ENCODE results near the genes GNPTG, HAGH and GFER.

- PRO-cap: bidirectional peak, plus-strand start at chr16:1351951, minus-strand start at chr16:1351841
Observed at GRCh38 chr16:1351663-1352501, at the start of gene GNPTG. Gene GNPTG, plus strand, starts transcription at chr16:1351931.

- PRO-cap: no peak
Observed at GRCh38 chr16:1362165-1362924, 10.6 kb downstream of the GNPTG start.

DNA sequence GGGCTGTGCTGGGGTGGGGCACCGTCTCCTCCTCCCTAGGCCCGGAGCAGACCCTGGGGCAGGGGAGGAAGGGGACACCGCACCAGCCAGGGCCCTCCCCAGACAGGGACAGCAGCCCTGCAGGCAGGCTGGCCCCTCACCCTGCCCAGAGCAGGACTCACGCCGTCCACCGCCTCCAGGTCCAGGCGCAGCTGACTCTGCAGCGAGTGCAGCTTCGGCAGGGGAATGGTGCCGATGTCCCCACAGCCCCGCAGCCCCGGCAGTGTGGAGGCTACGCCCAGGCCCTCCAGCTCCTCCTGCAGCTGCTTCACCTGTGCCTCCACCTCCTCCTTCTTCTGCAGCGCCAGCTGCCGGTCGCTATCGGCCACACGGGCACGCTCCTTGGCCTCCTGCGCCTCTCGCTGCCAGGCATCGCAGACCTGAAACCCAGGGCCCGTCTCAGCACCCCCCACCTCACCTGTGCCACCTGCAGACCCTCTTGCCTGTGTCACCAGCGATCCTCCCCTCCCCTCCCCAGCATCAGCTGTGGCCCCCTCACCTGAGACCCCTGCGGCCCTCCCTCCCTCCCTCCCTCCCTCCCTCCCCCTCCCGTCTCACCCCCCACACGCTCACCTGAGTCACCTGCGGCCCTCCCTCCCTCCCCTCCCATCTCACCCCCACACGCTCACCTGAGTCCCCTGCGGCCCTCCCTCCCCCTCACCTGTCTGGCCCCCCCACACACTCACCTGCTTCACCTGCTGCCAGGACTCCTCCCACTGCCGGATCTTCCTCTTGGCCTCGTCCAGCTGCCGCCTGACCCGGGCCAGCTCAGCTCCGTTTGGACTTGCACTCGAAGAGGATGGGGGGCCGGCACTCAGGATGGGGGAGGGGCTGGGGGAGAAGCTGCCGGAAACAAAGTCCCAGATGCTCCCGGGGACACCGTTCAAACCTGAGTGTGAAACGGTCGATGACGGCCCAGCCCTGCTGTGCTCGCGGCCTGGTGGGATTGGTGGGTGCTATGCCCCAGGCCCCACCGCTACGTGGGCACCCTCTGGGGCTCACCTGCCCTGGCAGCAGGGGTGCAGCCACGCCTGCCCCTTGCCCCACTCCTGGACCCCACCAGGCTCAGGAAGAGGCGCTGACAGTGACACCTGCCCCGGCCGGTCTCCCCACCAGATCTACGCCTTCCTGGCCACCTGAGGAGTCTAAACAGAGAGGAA is 15.6 kb downstream of the GNPTG start:
- PRO-cap: bidirectional peak, plus-strand start at position 935 of the sequence, minus-strand start at position 815 of the sequence

- PRO-cap: no peak
Observed at GRCh38 chr16:1370226-1370539, 18.5 kb downstream of the GNPTG start.

GRCh38 chr16:1383372-1384251 is 30.9 kb downstream of the UNKL start:
- PRO-cap: no peak

GRCh38 chr16:1457051-1457795 is 12.9 kb upstream of the CCDC154 start:
- PRO-cap: no peak

- PRO-cap: bidirectional peak, plus-strand start at chr16:1469881, minus-strand start at chr16:1469790
Observed at GRCh38 chr16:1469525-1470399, 5.1 kb downstream of the CLCN7 start.

DNA sequence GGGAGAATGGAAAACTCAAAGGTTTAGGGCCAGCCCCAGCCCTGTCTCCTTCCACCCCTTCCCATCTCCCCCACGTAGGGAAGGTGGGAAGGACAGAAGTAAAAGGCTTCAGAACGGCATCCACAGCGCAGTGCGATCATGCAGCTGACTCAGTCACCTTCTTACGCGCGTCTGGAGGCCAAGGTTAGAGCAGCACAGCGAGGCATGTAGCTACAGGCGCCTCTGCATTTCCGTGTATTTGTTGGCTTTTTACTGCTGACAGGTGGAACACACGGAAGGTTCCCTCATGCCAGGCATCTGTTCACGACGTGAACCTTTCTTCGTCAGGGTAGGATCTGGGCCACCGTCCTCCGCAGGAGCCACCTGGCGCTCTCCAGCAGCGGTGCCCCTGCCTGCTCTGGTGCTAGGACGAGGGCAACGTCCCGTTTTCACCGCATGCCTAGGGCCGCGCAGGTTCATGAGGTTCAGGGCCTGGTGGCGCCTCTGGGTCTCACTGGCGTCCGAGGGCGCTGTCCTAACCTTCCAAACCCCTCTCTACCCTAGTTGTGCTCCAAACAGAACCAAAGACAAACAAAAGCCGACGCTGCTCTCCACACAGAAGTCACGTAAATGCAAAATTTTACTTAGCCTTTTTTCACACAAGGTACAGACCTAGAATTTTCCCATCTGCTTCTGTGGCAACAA is 15.3 kb downstream of the TMEM204 start:
- PRO-cap: no peak

DNA sequence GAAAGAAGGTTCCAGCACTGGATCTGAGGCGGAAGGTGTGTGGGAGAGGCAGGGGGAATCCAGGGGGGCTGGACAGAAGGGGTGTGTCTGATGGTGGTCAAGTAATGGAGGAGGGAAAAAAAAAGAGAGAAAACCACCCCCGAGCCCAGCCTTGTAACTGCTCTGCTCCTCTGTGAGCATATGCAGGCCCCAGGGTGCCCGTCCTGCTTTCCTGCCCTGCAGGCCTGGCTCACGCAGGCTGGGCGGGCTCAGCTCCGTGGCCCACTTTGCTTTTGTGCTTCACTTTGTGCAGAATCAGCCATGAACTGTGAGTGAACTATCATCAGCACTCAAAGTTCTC is 31.9 kb downstream of the TMEM204 start:
- PRO-cap: no peak

GRCh38 chr16:1757919-1758250 is 13.5 kb downstream of the NME3 start:
- PRO-cap: no peak

DNA sequence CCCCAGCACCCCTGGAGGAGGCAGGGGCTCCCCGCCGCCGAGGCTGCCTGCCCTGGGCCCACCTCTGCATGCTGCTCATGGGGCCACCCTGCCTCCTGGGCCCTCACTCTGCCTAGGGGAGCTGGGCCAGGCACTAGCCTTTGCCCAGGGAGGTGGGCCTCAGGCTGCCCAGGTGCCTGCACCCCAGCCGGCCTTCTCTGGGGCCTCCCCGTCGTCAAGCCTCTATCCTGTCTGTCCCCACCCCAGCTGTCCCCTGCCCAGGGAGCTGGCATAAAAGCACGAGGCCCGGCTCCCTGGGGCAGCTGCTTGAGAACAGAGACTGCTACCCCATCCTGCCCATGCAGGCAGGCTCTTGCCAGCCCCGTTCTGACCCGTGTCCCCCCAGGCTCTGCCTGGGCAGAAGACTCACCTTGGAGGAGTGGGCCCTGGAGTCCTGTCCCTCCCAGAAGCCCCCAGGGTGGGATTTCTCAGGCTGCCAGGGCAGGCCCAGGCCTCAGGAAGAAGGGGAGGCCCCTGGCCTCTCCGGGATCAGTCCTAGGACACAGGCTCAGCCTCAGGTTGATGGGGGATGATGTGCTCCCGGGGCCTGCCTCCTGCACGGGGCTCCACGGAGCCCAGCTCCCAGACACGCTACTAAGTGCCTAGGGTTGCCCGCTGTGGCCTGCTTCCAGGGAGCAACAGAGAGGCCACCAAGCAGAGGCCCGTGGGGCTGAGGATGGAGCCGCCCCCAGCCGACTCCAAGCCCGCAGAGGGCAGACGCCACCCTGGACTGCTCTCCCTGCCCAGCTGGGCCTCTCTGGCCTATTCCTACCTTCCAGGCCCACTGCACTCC is 2.0 kb downstream of the NME3 start:
- PRO-cap: no peak

GRCh38 chr16:1777327-1778055 is 4.6 kb upstream of the MRPS34 start:
- PRO-cap: bidirectional peak, plus-strand start at chr16:1777855, minus-strand start at chr16:1777834

GRCh38 chr16:1825560-1825800 is 1.1 kb downstream of the HAGH start:
- PRO-cap: no peak

DNA sequence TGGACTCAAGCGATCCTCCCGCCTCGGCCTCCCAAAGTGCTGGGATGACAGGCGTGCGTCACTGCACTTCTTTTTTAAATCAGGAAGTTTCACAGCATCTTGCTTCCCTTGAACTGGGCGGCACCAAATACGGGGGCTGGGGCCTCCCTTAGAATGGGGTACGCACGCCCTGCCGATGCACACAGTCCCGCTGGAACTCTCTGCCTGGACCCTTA is 917 bp downstream of the HAGH start:
- PRO-cap: no peak

DNA sequence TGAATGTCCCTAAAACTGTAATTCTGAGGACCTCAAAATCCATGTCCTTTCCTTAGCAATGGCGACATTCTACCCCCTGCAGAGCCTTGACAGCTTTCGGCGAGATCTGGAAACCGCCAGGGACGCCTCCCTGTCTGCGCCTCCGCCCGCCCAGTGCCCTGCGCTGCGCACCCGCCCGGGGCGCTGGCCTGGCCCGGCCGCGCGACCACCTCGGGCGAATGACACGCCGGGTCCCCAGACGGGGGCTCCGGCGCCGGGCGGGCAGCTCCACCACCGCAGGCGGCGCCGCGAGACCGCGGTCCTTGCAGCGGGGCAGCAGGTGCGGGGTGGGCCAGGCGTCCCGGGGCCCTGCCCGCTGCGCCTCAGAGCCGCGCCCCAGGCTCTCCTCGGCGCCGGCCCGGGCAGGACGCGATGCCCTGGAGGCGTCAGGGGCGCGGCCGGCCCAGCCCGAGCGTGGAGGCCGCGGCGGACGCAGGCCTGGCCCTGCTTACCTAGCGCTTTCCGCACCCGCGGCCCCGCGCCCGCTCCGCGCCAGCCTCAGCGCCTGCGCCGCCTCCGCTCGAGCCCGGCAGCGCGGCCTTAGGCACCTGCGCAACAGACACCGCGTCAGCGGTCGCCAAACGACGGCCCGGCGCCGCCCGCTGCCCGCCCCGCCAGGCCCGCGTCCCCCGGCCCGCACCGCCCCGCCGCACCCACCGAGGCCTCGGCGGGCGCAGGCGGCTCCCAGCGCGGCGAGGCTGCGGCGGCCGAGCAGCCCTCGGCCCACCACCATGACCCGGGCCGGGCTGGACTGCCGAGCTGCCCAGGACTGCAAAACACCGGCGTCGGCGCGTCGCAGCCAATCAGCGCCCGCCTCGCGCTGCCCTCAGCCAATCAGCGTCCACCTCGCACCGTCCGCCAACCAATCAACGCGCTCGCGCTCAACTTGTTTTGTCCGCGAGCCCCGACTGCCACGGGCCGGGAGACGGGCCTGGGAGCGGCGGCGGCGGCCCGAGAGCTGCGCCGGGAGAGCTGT is at the start of gene HAGH:
TSS of gene HAGH (minus strand) at position 810 of the 1,015 bp plus-strand sequence.
- PRO-cap: bidirectional peak, plus-strand start at position 445 of the sequence, minus-strand start at position 304 of the sequence; bidirectional peak, plus-strand start at position 953 of the sequence, minus-strand start at position 546 of the sequence

- PRO-cap: bidirectional peak, plus-strand start at chr16:1904872, minus-strand start at chr16:1904651
Observed at GRCh38 chr16:1904567-1905106, 13.6 kb downstream of the HS3ST6 start.

DNA sequence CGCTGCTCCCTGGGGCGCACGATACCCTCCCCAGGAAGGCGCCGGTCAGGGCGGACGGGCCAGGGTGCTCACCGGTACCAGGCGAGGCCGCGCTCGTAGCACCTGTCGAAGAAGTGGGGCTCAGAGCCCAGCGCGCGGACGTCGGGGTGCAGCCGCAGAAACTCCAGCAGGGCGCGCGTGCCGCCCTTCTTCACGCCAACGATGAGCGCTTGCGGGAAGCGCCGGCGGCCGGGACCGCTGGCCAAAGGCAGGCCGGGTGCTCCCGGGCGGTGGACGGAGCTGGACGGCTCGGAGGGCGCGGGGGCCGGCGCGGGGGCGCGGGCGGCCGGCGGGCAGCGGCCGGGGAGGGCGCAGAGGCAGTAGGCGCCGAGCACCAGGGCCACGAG is 383 bp downstream of the HS3ST6 start:
- PRO-cap: no peak

GRCh38 chr16:1983251-1984070 is 532 bp upstream of the GFER start:
- PRO-cap: bidirectional peak, plus-strand start at chr16:1983785, minus-strand start at chr16:1983576; bidirectional peak, plus-strand start at chr16:1984219, minus-strand start at chr16:1983957

DNA sequence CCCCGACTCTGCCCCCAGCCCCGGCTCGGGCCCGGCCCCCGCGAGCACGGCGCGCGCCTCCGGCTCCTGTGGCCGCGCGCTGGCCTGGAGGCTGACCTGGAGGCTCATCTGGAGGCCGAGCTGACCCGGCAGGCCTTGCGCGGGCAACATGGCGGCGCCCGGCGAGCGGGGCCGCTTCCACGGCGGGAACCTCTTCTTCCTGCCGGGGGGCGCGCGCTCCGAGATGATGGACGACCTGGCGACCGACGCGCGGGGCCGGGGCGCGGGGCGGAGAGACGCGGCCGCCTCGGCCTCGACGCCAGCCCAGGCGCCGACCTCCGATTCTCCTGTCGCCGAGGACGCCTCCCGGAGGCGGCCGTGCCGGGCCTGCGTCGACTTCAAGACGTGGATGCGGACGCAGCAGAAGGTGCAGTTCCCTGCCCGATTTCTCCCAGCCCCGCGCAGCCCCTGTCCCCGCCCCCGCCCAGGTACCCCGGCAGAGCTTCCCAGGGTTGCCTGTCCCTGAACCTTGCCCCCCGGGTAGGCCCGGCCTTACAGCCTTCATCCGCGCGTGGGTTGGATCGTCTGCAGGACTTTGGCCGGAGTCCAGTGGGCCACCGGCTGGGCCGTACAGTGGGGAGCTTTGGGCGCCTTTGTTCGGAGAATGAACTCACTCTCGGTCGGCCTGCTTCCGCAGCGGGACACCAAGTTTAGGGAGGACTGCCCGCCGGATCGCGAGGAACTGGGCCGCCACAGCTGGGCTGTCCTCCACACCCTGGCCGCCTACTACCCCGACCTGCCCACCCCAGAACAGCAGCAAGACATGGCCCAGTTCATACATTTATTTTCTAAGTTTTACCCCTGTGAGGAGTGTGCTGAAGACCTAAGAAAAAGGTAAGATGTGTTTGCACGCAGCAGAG is at the start of gene GFER:
TSS of gene GFER (plus strand) at position 123 of the 899 bp plus-strand sequence.
- PRO-cap: bidirectional peak, plus-strand start at position 149 of the sequence, minus-strand start outside the sequence; bidirectional peak, plus-strand start at position 371 of the sequence, minus-strand start at position 379 of the sequence

- PRO-cap: no peak
Observed at GRCh38 chr16:1985956-1987196, 2.4 kb downstream of the GFER start.

Data from left lung (tissue), 1 donor.